Osteocyte (in vitro differentiated cells): ENCODE measurements around a stretch of chr20.

- PRO-cap = no peak
Measured at GRCh38 chr20:49634732-49635856, 67.2 kb upstream of the PTGIS start.

DNA sequence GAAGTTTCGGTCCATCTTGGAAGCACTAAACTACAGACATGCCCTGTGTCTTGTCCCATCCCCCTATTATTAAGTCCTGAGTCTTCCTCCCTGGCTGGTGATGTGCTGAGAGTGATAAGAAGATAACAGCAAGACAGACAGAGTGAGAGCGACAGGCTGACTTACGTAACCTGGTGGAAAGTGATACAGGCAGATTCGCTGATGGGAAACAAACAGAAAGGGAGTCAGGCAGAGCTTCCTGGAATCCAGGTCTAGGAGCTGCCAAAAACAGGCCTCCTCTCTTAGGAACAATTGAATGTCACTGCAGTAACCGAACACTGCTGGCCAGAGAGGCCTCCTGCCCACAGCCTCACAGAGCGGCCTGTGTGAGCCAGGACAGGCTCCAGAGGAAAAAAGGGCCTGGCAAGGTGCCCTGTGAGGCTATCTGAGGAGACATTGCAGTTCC, 34.1 kb upstream of the B4GALT5 start:
- PRO-cap = no peak

DNA sequence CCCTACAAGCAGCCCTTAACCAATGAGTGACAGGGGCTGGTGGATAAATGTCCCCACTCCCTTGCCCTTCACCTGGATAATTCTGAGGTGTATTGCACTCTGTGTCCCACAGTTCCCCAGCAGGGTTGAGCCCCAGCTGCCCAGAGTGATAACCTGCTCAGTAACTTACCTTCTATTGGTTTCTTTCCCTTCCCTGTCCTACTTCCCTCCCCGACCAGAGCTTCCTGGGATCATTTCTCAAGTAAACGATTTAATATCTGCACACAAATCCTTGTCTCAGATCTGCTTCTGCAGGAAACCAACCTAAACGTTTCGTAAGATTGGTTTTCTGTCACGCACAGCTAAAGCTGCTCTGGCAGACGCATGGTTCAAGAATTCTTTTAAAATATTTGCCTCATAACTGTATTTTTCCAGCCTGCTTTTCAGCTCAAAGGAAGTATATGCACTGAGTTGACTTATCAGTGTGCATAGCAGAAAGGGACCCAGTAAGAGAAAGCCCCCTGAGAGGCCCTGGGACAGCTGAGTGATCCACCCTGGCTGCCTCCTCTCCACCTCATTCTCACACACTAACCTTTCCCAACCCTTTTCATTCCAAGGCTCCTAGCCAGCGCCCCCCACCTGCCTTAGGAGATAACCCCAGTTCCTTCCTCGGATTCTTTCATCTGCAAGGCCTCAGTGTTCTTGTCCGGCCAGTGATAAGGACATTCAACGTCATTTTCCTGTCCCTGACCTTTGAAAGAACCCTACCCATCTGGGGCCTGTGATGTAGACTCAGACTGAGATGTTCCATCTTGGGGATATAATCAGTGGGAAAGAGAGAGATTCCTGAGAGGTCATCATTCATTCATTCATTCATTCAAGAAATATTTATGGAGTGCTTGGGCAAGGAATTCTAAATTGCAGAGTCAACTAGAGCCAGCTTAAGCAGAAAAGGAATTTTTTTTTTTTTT, 22.5 kb upstream of the SLC9A8 start:
- PRO-cap = no peak

DNA sequence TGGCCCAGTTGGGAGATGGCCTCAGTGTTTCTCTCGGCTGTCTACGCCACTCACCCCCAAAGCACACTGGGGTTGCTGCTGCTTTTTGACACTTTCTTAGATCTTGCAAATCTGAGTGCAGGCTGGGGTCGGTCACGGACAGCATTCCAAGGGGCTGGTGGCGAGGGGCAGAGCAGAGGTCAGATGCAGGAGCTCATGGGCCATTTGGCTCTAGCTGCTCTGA, 42.2 kb downstream of the SLC9A8 start:
- PRO-cap = no peak

GRCh38 chr20:49928429-49928691, 7.8 kb upstream of the RNF114 start:
- PRO-cap = no peak

GRCh38 chr20:49928692-49929178, 7.5 kb upstream of the RNF114 start:
- PRO-cap = no peak

DNA sequence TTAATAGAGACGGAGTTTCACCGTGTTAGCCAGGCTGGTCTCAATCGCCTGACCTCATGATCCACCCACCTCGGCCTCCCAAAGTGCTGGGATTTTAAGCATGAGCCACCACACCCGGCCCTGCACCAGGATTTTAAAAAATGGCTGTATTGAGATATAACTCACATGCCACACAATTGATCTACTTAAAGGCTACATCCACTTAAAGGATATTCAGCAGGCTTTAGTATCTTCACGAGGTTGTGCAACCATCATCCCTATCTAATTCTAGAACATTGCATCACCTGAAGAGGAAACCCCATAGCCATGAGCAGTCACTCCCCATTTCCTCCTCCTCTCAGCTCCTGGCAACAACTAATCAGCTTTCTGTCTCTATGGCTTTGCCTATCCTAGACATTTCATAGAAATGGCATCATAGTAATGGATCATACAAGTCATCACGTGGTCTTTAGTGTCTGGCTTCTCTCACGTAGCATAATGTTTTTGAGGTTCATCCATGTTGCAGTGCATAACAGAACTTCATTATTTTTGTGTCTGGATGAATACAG, 20.4 kb downstream of the SNAI1 start:
- PRO-cap = no peak

- PRO-cap = no peak
Measured at GRCh38 chr20:50015793-50016391, 33.1 kb downstream of the SNAI1 start.

- PRO-cap = no peak
Measured at GRCh38 chr20:50029763-50030574, 47.2 kb downstream of the SNAI1 start.

DNA sequence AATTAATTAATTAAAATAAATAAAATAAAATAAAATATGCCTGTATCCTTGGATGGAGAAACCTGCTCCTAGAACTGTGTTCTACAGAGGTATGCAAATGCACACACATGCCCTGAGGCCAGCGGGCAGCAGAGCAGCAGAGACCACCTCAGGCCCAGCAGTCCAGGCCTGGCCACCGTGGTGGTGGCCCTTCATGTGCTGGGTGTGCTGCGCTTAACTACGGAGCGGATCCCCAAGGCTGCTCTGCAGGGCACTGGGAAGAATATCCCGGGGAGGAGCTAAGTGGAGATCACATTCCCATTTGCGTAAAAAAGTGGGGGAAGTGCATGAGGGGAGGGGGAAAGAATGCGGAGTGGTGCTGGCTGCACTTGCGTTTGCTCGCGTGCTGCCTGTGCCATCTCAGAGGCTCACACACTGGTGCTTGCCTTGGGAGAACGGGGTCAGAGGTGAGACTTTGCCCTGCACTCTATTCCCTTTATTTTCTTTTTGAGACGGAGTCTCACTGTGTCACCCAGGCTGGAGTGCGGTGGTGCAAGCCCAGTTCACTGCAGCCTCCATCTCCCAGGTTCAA, 37.4 kb downstream of the UBE2V1 start:
- PRO-cap = no peak

DNA sequence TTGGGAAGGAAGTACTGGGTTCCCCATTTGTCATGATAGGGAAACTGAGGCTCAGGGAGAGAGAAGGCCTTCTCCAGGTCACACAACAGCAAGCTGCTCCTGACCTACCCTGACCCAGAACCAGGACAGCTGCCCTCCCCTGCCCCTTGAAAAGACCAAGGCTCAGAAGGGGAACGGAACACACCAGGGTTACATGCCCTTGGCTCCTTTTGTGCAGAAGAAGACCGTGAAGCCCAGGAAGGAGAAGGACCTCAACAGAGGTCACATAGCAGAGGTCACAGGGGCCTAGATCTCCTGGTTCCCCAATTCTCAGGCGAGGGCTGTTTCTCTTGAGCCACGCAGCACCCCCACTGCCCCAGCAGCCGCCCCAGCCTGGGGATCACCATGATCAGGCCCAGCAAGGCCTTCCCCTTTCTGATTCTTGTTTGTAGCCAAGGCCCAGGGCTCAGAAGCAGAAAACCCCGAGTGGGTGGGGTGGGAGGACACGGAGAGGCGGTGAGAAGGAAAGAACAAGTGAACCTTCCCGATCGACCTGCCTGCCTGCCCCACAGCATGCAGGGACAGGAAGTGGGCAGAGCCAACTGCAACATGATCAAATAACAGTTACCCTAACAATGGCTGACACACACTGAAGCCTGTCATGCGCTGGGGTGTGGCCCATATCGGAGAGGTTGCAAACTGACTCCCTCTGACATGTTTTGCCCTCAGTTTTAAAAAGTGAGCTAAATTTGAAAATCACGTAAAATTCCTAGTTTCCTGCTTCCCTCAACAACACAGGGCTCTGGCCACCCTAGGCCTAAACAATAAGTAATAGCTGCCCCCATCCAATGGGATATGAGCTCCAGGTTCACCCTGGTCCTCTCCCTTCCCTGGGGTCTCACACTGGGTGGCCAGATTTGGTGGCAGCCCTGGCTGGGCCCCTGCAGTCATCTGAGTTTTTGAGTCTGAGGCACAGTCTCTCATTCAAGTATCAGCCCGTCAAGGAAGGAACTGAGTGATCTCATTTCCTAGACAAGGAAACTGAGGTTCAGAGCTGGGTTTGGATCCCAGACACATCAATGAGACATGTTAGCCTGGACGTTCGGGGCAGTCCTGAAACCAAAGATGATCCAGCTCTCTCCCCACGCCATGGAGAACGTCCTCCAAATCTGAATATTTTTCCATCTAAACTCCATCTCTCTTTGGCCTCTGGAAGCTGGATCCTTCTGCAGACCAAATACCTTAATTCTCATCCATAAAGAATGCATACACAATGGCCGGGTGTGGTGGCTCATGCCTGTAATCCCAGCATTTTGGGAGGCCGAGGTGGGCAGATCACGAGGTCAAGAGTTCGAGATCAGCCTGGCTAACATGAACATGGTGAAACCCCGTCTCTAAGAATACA, 6.5 kb downstream of the PEDS1 start:
- PRO-cap = no peak

GRCh38 chr20:50188784-50189562, 1.7 kb upstream of the CEBPB start:
- PRO-cap = no peak

DNA sequence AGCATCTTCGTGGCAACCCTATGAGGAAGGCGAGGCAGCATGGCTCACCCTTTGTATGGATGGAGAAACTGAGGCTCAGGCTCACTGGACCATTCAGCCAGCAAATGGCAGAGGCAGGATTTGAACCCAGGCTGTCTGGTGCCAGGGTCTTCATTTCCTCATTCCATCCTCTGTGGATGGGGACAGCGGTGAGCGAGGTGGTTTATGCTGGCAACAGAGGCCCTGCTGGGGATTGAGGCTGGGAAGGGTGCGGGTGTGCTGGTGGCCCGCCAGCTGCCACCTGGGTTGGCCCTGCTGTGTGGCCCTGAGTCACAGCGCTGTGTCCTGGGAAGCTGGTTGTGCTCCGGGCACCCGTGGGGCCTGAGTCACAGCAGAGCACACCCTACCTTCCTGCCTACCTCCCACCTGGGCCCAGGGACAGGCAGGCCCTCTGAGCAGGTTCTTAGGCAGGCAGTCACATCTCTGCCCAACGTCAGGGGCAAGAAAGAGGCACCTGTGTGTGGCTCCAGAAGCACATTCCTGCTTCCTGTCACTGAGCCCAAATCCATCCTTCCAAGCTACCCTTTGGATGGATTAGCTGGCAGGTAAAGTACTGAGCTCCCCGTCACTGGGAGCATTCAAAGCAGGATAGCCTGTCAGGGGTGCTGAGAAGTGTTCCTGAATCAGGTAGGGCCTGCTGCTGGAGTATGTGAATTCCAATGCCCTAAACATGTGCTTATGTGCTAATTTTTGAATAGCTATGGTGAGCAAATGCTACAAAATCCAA, 53.8 kb downstream of the CEBPB start:
- PRO-cap = no peak

DNA sequence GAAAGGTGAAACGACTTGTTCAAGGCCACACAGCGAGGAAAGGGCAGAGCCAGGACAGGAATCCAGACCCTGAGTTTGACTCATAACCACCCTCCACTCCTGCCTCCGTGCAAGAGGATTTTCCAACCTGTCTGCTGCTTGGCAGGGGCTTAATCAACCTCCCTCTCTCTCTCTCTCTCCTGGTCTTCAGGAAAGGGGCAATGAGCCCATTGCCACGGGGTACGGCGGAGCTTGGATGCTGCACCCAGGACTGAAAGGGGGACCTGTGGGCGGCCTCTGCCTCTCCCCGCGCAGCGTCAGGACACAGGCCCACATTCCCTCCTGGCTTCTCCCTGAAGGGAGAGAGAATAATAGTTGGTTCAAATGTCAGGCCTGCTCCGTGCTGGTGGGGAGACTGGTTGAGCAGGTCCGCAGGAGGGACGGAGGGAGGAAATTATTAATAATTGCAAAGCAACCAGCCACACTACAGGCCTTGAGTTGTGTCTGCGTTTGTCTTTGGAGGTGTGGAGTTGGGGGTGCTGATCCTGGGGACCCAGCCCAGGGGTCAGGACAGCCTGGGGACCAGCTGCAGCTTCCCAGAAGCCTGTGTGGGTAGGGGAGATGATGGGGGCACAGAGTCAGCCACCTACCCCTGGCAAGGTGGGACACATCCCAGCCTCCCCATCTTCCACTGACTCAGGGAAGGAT, 56.2 kb downstream of the CEBPB start:
- PRO-cap = no peak

DNA sequence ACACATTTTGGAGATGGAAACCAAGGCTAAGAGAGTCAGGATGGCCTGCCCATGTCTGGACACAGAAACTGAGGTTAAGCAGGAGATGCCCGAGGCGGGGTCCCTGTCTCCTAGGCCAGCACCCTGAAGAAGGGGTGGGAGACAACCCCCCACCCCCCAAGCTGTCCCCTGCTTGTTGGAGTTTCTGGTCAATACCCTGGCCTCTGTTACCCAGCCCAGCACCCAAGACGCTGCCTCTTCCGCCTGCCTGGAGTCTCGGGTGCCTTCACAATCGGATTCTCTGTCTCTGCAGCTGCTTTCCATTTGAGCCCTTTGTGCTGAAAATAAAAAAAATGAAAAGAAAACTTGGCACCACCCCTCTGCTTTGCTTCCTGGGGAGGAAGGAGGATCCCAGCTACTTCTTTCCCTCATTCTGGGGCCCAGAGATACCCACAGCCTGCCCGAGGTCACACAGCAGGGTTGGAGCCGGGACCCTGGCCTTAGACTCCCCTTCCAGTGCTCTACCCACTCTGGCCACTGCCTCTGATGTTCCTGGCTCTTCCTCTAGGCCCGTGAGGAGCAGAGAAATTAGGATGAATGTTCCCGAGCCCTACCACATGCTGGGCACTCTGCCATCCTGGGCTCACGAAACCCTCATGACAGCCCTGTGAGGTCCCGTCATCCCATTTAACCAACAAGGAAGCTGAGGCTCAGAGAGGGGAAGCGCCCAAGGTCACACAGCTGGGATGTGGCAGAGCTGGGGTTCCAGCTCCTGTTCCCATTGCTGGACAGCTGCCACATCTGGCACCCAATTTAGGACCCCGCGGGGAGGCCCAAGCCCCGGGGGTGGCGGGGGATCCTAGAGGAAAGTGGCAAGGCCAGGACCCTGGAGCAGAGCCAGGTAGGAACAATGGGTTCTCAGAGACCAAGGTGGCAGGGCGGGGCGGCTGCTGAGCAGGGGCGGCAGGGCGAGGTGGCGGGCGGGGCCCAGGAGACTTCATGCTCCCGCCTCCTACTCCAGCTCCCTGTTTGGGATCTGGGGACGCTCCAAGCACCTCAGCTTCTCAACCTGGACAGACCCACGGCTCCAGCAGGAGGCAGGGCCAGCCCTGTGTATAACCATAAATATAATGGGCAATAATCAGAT, 76.5 kb downstream of the CEBPB start:
- PRO-cap = no peak

DNA sequence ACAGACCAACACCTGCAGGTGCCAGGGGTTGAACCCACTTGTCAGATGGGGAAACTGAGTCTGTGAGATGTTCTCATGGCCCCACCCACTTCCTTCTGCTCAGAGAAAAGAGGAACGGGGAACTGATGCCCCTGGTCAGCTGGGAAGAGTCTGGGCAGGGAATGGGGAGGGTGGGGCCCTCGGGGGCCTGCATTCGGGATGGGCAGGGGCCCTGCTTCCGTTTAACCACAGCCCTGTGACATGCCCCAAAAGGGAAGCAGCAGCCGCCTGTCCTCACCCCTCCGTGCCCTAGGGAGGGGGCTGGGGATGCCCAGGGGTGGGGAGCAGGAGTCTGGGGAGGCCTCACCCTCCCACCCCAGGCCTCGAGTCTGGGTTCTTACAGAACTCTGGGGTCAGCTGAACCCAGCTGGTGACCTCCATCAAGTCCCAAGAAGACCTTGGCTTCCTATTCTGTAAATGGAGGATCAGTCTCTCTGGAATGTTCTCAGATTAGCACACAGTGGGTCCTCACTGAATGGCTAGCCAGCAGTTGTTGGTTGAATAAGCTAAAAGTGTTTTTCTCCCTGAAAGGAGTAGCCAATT, 81.5 kb downstream of the CEBPB start:
- PRO-cap = no peak

GRCh38 chr20:50291831-50292190, 101.2 kb downstream of the CEBPB start:
- PRO-cap = no peak

DNA sequence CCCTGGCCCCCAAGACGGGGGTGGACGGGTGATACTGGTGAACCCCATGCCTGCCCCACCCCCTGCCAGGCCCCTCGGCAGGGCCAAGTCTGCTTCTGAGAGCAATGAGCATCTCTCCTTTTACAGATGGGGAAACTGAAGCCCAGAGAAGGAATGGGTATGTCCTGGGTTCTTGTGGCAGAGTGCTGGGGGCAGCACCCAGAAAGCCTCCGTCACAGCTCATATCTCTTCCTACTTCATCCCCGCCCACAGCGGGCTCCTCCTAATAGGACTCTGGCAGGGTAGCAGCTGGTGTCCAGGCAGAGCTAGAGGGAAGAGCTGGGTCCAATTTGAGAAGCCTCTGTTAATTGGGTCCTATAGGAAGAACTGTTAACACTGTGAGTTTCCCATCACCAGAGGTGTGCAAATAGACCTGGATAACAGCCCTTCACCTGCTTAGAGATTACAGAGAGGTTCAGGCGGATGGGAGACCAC, 106.4 kb downstream of the CEBPB start:
- PRO-cap = no peak

DNA sequence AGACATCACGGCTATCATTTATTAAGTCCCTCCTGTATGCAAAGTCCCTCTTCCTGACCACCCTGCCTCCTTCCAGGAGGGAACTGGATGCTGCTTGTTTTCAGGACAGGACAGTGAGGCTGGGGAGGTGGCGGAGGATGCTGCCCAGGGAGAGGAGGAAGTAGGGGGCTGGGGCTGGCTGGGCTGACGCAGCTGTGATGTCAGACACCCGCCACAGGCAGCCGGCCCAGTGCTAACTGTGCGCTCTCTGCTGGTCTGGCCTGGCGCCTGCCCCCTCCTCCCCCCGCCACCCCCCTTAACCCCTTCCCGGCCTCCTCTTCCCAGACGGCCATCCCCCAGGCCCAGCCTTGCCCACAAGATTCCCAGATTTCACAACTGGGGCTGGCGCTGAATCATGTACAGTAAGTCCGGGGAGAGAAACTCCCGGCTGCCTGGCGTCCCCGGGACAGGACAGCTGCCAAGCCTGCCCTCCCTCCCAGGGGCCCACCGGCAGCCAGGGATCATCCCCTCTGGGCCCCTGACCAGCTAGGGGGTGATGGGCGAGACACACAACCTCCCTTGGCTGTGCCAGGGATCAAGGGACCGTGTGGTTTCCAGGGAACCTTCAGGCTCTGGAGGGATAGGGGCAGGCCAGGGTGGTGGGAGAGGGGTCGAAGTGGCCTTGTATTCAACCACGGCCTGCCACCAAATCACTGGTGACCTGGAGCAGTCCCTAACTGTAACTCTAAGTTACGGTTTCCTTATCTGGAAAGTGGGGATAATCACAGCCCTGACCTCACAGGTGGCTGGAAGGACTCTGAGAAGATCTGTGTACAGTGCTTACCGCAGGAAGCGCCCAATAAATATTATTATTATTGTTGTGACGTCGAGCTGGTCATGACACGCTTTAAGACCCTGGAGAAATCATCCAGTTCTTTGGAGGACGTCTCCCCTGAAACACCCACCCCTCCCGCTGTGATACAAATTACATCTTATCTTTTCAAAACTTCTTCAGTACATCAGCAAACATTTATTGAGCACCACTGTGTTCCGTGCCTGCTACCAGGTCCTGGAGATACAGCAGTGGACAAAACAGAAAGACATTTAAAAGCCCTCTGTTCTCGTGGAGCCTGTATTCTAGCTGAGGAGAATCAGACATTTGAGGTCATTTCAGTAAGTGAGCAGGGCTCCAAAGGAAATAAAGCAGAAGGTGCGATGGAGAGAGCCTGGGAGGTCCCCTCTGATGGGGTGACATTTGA, 118.3 kb downstream of the CEBPB start:
- PRO-cap = bidirectional peak, plus-strand start at position 401 of the sequence, minus-strand start at position 85 of the sequence

DNA sequence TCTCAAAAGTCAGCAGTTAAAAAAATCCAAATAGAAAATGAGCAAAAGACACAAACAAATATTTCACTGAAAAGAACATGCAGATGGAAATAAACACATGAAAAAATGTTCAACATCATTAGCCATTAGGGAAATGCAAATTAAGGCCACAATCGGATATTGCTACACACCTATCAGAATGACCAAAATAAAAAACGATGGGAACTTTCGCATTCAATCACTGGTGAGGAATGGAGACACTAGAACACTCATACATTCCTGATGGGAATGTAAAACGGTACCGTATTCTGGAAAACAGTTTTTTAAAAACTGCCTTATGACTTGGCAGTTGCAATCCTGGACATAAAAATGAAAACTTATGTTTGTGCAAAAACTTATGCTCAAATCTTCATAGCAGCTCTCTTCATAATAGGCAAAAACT, 146.0 kb downstream of the CEBPB start:
- PRO-cap = no peak